Right lobe of liver (tissue), 4 donors: ENCODE measurements around a stretch of chr4.

DNA sequence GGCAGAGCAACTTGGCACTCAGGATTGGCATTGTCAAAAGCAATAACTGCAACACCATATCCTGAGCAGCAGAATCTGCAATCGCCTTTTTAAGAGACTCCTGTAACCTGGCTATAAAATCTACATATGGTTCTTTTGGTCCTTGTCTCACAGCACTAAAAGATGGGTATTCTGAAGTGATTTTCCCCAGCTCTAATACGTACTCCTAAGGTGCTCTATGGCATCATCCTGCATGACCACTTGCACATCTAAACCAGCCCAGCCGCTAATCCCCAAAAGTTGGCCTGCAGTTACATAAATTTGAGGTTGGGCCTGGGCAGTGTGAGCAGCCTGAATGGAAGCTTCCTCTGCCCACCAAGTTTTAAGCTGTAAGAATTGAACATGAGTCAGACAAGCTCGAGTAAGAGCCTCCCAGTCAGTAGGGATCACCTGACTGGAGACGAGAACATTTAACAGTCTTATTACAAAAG is 56.3 kb upstream of the WDR1 start:
- PRO-cap, 4 experiments: no peak in any of the 4 experiments
- RAMPAGE, long total RNA, 2 experiments: no peak in any of the 2 experiments

- PRO-cap, 4 experiments: no peak in any of the 4 experiments
- RAMPAGE, long total RNA, 2 experiments: no peak in any of the 2 experiments
Measured at GRCh38 chr4:10185255-10186446, 69.1 kb upstream of the WDR1 start.

GRCh38 chr4:11118748-11119171 is 309.9 kb downstream of the HS3ST1 start:
- PRO-cap, 4 experiments: no peak in any of the 4 experiments
- RAMPAGE, long total RNA, 2 experiments: no peak in any of the 2 experiments

DNA sequence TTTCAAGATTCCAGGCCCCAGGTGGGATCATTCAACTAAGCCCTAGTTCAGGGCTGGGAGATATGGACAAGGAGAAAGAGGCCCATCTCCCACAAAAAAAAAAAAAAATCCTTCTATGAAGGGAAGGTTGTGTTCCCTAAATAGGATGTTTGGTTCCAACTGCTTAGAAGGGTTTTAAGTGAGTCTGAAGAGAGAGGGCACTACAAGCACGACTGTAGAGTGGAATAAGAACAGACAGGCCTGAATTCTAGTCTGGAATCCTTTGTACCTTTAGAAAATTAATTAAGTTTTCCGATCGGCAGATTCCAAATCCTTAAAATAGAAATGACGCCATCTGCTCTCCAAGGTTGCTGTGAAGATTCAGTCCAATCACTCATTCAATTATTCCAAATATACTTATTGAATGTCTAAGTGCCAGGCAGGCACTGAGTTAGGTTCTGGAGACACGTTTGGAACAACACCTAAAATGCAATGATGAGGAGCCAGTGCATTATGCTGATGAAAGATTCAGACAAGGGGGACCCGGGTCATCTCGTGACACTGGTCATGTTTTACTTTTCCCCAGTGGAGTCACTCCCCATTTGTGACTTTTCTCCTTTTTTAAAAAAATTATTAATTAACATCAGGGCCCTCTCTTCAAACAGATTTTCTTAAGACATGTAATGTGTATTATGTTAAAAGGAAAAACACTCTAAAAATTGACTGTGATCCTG is 3.8 kb downstream of the HS3ST1 start:
- PRO-cap, 4 experiments: no peak in any of the 4 experiments
- RAMPAGE, long total RNA, 2 experiments: no peak in any of the 2 experiments

DNA sequence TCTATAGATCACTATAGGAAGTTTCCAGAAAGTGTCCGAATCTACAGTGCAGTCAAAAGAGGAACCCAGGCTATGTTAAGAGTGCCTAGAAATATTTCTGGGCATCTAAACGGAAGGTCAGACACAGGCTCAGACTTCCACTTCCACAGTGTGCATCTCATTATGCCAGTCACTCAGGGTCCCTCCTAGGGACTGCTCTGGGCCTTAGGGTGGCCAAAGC is 112.5 kb upstream of the HS3ST1 start:
- PRO-cap, 4 experiments: peak in 2 of 4 experiments; most common plus-strand start position 104 of the sequence (in 2)
- RAMPAGE, long total RNA, 2 experiments: no peak in any of the 2 experiments

- PRO-cap, 4 experiments: no peak in any of the 4 experiments
- RAMPAGE, long total RNA, 2 experiments: no peak in any of the 2 experiments
Measured at GRCh38 chr4:11624411-11624769, 195.7 kb upstream of the HS3ST1 start.

- PRO-cap, 4 experiments: no peak in any of the 4 experiments
- RAMPAGE, long total RNA, 2 experiments: no peak in any of the 2 experiments
Measured at GRCh38 chr4:12488714-12489166, 995.4 kb downstream of the RAB28 start.

DNA sequence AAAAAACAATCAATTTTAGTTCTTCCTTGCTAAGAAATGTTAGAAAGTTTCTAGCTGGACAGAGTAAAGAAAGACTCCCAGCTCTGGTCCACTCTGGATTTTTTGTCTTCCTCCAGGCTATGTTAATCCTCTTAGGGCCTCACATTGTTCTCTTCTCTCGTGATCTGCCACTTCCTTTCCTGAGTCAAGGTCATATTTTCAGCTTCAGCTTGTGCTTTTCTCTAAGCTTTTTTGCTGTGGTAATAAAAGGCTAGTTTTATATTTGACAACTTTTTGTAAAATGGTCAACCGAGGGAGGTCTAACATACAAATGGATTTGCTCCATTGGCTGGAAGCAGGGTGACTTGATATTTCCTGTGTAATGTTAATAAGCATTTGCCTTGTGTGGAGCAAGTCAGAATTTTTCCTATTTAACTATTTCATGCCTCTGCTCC is 239.7 kb downstream of the RAB28 start:
- PRO-cap, 4 experiments: no peak in any of the 4 experiments
- RAMPAGE, long total RNA, 2 experiments: no peak in any of the 2 experiments

DNA sequence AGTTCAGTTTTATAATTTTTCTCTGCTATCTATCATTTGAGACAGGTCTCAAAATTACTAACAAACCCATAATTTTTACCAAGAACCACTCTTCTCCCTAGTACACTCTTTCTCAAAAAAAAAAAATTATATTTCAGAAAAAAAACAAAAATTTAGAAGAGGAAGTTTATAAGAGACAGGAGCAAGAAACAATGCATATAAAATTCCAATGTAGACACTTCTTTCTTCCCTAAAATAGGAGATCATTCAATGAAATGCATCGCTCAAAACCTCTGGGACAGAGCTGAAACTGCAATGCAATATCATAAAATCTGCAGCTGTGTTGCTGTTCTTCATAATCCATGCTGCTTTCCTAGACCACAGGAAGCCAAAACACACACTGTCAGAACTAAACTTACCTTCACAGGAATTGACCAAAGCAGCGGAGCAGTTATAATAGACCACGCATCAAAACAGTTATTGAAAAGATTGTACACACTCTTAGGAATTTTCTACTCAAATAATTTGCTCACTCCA is 24.5 kb downstream of the RAB28 start:
- PRO-cap, 4 experiments: no peak in any of the 4 experiments
- RAMPAGE, long total RNA, 2 experiments: no peak in any of the 2 experiments

DNA sequence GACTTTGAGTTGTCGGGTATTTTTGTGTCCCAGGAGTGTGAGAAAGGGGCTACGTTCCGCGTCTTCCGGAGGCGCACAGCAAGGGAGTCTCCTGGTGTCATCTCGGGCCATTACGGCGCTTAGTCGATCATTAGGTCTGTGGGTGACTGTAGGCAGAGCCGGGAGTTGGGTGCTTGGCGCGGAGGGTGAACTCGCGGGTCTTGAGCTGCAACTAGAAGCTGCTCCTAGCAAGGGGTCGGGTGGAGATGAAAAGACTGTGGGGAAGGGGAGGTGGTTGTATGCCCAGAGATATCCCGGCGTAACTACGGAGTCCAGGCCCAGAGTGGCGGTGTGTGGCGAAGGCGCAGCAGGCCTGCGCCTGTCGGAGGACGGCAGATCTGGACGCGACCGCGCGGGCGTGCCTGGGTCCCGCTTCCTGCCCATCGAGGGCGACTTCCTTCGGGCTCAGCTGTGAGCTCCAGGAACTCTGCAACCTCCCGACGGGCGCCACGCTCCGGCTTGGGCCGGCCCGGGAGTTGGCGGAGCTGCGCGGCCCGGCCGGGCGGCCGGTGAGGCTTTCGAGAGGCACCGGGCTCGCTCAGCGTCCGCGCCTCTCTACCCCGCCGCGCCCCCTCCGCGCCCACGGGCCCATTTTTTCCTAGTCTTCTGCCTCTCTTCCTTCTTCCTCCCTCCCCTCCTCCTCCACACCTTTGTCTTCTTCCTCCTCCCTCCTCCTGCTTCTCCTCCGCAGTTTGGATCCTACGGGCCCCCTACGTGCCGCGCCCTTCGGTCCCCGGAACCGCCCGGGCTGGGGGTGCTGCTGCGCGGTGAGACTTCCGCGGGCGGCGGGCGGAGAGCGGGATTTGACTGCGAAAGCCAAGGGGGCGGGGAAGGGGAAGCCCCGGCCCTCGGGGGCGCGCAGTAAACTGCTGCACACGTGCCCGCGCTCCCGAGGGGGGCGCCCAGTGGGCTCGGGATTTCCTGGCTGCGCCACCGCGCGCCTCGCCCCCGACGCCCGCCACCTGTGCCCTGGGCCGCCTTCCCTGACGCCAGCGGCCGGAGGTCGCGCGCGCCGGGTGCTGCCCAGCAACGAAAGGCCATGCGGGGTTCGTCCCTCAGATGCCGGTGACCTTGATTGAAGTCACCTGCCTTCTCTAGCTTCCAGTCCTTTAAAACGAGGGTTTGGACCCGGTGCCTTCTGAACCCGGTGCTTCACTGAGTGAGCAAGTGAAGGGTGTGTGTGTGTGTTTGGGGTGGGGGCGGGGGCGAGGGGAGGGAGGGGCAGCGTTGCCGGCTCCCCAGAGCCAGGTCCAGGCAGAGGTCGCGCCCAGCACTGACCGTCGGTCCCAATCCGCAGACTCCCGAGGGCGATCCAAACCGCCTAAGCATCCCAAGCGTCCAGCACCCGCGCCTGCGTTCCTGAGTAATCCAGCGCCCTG is 3.1 kb upstream of the NKX3-2 start:
- PRO-cap, 4 experiments: peak in 1 of 4 experiments; most common plus-strand start position 815 of the sequence (in 1)
- RAMPAGE, long total RNA, 2 experiments: no peak in any of the 2 experiments

DNA sequence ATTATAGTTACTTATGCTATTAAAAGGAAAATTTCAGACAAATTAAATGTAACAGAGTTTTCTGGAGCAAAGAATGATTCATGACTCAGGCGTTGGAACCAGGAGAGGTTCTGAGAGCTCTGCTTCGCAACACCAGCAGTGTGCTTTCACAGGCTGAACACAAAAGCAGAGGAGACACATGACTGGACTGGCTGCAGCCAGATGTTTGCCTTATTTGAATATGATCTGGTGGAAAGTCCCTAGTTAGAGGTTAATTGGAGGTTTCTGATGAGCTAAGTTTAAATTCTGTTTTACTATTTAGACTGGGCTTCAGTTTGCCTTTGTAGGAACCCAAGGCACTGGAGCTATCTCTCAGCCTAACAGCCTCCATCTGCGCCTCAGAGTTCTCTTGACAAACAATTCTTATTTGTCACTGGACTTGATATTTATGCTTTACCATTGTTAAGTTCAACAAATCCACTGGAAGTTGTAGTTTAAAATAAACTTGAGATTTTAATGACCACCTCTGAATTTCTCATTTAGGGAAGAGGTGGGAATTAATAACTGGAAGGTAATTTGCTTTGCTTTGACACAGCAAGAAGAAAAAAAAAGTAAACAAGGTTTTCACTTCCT is 16.1 kb downstream of the BOD1L1 start:
- PRO-cap, 4 experiments: no peak in any of the 4 experiments
- RAMPAGE, long total RNA, 2 experiments: no peak in any of the 2 experiments

GRCh38 chr4:14856130-14856882 is 146.0 kb upstream of the CPEB2 start:
- PRO-cap, 4 experiments: no peak in any of the 4 experiments
- RAMPAGE, long total RNA, 2 experiments: no peak in any of the 2 experiments

DNA sequence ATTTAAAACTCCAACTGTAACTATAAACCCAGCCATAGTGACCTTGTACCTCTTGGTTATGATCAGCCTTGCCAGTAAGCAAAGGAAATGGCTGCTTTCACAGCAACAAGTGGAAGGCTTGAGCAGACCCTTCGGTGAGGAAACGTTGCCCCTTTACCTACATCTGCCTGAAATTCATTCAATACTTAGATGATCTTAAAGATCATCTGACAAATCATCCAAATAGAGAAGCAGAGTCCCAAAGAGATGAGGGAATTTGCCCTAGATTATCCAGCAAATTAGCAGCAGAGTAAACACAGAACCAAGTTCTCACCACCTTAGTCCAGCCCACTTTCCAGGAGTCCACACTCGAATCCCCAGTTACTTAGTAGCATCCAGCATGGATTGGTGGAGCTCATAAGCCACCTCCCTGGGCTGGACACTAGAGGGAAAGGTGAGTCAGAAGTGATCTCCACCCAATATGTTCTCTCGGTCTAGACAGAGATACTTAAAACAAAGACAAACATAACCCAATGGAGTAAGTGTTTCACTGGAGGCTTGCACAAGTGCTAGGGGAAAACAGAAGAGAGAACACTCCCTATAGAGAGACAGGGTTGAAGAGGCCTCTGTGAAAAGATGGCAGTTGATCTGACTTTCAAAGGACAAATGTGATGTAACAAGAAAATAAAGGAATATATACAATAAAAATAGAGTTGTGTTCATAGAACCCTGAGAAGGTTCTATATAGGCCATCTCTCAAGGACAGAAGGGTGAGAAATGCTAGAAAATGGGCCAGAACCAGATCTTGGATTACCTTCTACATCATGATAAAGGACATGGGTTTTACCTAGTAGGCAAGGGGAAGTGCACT is 105.1 kb upstream of the CPEB2 start:
- PRO-cap, 4 experiments: no peak in any of the 4 experiments
- RAMPAGE, long total RNA, 2 experiments: no peak in any of the 2 experiments

GRCh38 chr4:15004532-15005487 is 2.5 kb downstream of the CPEB2 start:
- PRO-cap, 4 experiments: peak in 4 of 4 experiments; most common plus-strand start chr4:15004571 (in 3); most common minus-strand start chr4:15005085 (in 3)
- RAMPAGE, long total RNA, 2 experiments: no peak in any of the 2 experiments

- PRO-cap, 4 experiments: peak in 1 of 4 experiments; most common plus-strand start chr4:15060372 (in 1)
- RAMPAGE, long total RNA, 2 experiments: no peak in any of the 2 experiments
Measured at GRCh38 chr4:15059814-15060783, 57.8 kb downstream of the CPEB2 start.

DNA sequence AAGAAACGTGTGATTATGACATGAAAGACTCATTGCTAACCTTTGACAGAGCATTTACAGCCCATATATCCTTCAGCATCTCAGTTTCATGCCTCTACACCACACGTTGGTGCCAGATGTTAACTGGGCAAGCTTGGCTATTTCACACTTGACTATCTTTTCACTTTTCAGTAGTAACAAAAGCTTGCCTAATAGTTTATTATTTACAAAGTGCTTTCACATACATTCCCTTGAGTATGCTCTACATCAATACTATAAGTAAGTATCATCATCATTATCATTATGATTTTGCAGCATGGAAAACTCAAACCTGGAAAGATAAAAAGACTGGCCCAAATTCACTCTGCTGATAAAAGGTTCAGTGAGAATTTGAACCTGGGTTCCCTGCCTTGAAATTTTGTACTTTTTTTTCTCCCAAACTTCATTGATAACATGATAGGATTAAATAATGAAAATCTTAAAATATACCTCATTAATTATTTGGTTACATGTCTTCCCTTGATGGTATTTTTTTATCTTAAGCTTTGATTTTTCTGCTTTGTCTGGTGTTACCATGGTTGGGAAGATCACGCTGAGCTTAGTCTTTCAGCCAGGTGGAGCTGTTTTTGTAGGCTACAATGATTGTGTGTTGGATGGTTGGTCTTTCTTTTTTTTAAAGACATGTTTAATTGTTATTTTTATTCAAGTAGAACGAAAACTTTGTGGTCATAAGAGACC is 65.0 kb upstream of the C1QTNF7 start:
- PRO-cap, 4 experiments: no peak in any of the 4 experiments
- RAMPAGE, long total RNA, 2 experiments: no peak in any of the 2 experiments

GRCh38 chr4:15369059-15369497 is 58.8 kb upstream of the C1QTNF7 start:
- PRO-cap, 4 experiments: no peak in any of the 4 experiments
- RAMPAGE, long total RNA, 2 experiments: no peak in any of the 2 experiments

DNA sequence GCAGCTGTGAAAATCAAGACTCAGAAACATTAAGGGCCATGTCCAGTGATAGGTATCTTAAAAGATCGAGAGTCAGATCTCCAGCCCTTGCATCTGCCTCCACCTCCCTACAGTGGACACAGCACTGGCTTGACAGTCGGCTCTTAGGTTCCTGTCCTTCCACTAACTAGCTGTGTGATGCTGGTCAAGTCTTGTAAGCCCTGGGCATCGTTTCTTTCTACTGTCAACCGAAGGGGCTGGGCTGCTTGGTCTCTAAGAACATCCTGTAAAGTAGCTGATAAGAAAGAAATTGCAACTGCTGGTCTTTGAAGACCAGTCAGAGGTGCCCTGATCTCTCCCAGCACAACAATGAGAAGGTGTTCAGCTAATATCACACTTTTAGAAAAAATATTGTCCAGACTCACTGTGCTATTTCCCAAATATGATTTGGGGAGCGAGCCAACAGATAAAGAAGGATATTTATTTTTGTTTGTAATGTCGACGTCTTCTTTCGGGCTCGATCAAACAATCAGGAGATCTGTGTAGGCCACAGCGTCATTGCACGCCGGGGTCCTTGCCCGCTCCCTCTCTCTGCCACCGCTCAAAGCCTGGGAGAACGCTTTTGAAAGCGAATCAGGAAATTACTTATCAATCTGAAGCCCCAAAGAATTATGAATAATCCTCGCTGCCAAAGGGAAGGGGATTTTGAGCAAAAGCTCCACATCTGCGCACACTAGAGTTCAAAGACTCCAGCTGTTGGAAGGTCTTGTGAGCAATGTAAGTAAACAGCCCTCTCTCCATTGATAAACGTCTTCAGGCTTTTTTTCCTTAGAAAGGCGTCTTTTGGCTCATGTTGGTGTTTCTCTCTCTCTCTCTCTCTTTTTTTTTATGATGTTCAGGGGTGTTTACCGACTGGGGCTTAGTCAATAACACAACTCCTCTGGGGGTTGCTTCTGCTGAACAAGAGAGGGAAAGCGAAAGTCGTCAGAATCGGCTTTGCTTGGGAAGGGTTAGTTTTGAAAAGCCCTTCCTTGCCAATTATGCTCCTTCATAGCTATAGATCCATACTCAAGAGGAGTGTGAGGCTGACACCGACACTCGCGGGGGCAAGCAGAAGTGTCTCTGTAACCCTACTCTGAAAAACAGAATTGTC is 53.5 kb upstream of the C1QTNF7 start:
- PRO-cap, 4 experiments: no peak in any of the 4 experiments
- RAMPAGE, long total RNA, 2 experiments: no peak in any of the 2 experiments

- PRO-cap, 4 experiments: no peak in any of the 4 experiments
- RAMPAGE, long total RNA, 2 experiments: no peak in any of the 2 experiments
Measured at GRCh38 chr4:15459692-15459971, 10.1 kb upstream of the CC2D2A start.

DNA sequence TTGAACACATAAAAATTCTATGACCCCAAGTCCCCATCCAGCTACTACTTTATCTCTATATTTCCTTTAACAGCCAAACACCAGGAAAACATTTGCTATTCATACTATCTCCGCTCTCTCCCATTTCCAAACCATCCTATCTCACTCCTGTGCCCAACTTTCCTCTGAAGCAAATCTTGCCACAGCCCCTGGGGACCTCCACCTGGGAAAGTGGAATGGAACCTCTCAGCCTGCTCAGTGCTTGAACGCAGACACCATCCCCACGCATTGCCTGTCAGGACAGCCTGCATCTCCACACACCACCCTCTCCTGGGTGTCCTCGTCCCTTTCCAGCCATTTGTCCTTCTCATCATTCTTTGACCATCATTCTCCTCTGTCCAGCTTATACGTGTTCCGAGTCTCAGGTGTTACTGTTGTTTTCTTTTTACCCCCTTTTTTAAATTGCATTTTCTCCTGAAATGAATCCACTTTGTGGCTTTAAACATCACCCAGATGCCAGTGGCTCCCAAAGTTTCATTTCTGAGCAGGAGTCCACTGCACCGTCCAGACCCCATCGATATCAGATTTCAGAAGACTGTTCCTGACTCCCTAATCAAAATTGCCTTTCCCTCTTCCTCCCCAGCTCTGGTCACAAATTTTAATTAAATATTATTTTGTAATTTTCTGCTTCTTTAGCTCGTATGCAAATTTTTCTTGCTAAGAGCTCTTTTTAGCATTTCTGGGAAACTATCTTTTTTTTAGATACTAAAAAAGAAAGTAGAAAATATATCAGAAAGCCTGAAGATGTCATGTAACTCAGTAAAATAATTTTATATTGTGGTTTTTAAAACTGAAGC is 61.6 kb downstream of the CC2D2A start:
- PRO-cap, 4 experiments: no peak in any of the 4 experiments
- RAMPAGE, long total RNA, 2 experiments: no peak in any of the 2 experiments